Esophagus squamous epithelium (tissue), 4 donors: ENCODE measurements around a stretch of chr4.

DNA sequence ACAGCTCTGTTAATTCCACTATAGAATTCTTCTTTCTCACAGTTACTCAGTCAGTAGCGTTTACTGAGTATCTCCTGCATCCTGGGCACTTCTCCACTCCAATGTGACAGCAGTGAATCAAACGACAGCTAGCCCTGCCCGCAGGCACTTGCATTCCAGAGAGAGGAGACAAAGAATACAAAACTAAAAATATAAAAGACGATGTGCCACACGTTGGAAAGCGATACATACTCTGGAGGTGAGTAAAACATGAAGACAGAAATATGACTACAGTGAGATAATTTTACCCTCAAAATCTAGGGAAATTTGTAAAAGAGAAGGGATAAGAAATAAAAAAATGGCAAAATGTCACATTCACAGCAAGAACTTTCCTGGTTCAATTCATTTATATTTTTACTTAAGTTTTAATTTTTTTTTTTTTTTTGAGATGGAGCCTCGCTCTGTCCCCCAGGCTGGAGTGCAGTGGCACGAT is 53.4 kb upstream of the TLR3 start:
- PRO-cap: no peak
- RAMPAGE, long total RNA, 4 experiments: no peak in any of the 4 experiments

DNA sequence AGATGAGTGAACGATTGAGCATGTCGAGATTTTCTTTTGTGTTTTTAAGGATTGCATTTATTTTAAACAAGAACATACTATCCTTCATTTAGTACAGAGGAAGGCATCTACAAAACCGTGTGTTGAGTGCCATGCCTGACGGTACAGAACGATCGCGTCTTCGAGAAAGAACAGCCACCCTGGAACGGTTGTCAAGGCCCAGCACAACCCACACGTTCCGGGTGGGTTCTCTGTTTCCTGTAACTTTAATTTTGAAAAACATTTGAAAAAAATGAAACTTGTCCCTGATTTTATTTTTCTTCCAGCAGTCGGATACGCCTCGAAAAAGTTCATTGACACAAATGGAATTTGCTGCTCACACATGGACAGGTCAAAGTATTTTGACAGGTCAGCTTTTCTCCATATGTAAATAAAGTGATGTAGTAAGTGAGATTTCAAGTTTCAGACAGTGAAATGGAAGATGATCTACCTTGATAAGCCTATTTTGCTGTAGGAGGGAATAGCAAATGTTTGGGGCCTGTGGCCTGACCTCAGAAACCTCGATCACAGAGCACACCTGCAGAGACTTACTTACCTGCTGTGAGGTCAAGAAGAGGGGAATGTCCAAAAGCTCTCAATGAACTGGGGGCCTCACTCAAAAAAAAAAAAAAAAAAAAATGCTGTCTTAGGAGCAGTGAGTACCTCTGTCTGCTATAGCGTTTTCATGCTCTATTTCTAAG is 24.3 kb upstream of the CYP4V2 start:
- PRO-cap: no peak
- RAMPAGE, long total RNA, 4 experiments: no peak in any of the 4 experiments

- PRO-cap: no peak
- RAMPAGE, long total RNA, 4 experiments: no peak in any of the 4 experiments
These were observed 5.6 kb downstream of the CYP4V2 start for GRCh38 chr4:186196788-186197559.

- PRO-cap: no peak
- RAMPAGE, long total RNA, 4 experiments: no peak in any of the 4 experiments
These were observed 354 bp downstream of the F11 start for GRCh38 chr4:186266368-186266717.

DNA sequence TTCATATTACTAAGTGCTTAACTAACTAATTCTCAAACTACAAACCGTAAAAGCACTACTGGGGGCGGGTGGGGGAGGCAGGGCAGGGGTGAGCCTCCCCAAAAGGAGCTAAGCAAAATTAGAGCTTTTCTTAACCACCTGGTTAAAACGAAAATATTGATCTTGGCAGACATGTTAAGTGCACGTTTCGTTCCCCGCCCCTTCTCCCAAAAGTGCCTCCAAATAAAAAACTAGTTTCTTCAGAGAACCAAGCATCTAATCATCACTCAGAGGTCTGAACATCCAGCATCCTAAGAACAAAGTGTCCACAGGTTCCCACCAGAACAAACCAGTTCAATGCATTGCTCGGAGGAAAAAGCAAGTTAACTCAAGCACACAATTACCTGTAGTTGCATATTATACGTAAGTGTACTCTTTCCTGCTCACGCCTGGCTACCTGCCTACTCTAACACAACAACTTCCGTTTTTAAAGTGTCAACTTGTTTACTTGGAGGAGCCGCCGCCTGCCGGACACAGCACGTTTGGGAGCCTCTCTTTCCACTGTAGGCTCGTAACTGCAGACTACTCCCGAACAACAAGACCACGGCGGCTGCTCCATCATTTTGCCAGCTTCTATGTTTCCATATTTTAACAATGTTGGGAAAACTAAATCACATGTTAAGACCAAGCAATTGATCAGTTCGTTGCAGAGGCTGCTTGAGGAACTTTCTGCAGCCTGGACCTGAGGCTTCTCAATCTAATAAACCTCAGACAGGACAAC is 1.0 kb downstream of the MTNR1A start:
- PRO-cap: no peak
- RAMPAGE, long total RNA, 4 experiments: no peak in any of the 4 experiments

GRCh38 chr4:186588506-186589274 is 33.3 kb upstream of the MTNR1A start:
- PRO-cap: no peak
- RAMPAGE, long total RNA, 4 experiments: no peak in any of the 4 experiments

DNA sequence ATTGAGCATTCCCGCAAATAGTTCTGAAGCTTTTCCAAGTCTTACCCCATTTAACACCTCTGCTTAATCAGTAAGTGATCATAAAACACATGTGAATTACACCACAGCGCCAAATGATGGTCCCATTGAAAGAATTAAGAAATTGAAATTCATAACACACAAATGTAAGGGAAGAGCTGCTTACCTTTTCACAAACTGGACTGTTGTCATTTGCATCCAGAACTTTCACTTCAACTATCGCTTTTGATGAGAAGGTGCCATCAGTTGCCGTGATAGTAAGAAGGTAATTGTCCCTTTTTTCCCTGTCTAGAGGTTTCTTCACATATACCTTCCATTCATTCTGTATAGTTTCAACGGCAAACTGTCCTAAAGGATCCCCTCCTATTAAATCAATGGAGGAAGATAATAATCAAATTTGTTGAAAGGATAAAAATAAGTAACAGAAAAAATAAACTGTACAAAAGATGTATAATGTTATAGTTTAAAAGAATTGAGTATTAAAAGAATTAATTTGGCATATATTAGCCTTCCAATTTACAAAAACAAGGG is 61.5 kb upstream of the MTNR1A start:
- PRO-cap: no peak
- RAMPAGE, long total RNA, 4 experiments: no peak in any of the 4 experiments

GRCh38 chr4:186628024-186628479 is 72.7 kb upstream of the MTNR1A start:
- PRO-cap: no peak
- RAMPAGE, long total RNA, 4 experiments: no peak in any of the 4 experiments

GRCh38 chr4:186668797-186669674 is 54.6 kb downstream of the FAT1 start:
- PRO-cap: no peak
- RAMPAGE, long total RNA, 4 experiments: no peak in any of the 4 experiments

GRCh38 chr4:186697748-186698474 is 25.7 kb downstream of the FAT1 start:
- PRO-cap: no peak
- RAMPAGE, long total RNA, 4 experiments: no peak in any of the 4 experiments

- PRO-cap: no peak
- RAMPAGE, long total RNA, 4 experiments: no peak in any of the 4 experiments
These were observed 41.4 kb upstream of the FAT1 start for GRCh38 chr4:186764961-186765563.

DNA sequence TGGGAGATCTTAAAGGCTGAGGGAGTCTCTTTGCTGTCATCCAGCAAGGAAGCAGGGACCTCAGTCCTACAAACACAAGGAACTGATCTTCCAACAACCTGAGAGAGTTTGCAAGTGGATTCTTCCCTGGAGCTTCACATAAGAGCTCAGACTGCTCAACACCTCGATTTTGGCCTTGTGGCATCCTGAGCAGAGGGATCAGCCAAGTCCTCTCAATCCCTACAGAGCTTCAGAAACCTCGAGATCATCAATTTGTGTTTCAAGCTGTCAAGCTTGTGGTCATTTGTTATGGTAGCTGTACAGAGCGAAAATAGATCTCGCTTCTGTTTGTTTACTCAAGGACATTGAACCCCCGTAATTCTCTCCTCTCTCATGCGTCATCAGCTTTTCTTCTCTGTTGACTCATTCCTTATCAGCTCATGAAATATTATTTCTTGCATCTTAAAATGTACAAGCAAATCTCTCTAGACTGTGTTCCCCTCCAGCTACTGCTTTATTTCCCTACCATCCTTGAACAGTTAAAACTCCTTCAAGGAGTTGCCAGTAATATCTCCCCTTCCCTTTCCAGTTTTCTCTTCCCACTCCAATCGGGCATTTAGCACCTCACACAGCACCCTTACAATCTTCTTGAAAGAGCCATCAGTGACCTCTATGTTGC is 106.1 kb upstream of the FAT1 start:
- PRO-cap: no peak
- RAMPAGE, long total RNA, 4 experiments: no peak in any of the 4 experiments

GRCh38 chr4:187505125-187505975 is 490.2 kb upstream of the ZFP42 start:
- PRO-cap: no peak
- RAMPAGE, long total RNA, 4 experiments: no peak in any of the 4 experiments

DNA sequence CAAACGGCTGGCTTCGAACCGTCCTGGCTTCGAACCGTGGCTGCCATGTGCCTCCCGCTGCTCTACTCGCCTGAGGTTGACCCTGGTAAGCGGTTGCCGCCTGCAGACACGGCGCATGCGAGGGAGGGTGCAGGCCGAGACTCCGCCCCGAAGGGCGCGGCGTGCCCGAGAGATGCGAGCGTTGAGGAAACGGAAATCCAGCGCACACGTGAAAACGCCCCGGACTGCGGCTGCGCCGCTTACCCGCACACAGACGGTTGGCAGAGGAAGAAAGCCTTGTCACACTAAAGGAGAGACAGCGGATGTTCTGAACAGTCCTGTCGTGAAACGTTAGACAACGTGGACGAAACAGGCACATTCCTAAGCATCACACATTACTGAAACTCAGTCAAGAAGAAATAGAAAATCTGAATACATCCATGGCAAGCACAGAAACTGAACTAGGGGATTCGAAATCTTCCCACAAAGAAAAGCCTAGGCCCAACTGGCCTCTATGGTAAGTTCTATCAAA is 382.0 kb upstream of the ZFP42 start:
- PRO-cap: no peak
- RAMPAGE, long total RNA, 4 experiments: no peak in any of the 4 experiments

GRCh38 chr4:188127332-188127860 is 11.8 kb upstream of the TRIML1 start:
- PRO-cap: no peak
- RAMPAGE, long total RNA, 4 experiments: no peak in any of the 4 experiments

DNA sequence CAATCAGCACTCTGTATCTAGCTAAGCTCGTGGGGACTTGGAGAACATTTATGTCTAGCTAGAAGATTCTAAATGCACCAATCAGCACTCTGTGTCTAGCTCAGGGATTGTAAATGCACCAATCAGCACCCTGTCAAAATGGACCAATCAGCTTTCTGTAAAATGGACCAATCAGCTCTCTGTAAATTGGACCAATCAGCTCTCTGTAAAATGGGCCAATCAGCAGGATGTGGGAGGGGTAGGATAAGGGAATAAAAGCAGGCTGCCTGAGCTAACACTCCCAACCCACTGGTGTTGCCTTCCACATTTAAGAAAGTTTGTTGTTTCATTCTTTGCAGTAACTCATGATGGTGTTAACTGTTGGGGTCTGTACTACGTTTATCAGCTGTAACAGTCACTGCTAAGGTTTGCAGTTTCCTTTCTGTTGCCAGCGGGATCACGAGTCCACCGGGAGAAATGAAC is 40.3 kb downstream of the TRIML1 start:
- PRO-cap: no peak
- RAMPAGE, long total RNA, 4 experiments: no peak in any of the 4 experiments